Measurements from ENCODE around the genes UROC1 and CHST13.

DNA sequence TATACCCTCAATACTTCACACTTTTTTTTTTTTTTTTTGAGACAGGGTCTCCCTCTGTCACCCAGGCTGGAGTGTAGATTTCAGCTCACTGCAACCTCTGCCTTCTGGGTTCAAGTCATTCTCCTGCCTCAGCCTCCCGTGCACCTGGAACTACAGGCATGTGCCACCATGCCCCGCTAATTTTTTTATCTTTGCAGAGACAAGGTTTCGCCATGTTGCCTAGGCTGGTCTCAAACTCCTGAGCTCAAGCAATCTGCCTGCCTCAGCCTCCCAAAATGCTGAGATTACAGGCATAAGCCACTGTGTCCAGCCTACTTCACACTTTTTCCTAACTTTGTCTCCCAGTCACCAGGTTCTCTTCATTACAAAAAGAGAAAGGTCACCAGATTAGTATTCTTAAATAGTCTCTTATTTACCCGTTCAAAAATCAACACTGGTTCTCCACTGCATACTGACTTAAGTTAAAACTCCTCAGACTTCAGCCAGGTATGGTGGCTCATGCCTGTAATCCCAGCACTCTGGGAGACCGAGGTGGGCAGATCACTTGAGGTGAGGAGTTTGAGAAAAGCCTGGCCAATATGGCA is 11.4 kb downstream of the ZNF148 start:
- PRO-cap = no peak

- PRO-cap = no peak
Measured at GRCh38 chr3:125438023-125438222, 62.8 kb upstream of the ZNF148 start.

DNA sequence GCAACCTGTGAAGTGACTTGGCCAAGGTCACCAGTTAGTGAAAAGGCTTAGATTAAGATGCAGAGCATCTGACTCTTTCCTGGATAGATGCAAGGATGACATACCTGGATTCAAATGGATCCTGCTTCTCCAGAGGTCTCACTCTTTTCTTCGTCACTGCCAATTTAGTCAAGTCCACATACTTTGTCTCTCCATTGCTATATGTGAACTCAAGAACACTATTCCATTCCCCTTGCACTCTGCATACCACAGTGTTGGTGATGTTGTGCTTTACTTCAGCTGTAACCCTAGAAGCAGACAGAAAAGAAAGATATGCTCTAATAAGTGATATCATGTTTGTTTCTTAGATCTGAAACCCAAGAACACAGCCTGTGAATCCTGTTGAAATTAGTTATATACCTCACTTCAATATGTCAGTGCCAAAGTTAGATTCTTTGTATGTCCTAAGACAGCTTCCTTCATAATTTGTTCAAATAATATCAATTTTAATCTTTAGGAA is 18.4 kb upstream of the SNX4 start:
- PRO-cap = no peak

- PRO-cap = no peak
Measured at GRCh38 chr3:125551874-125552593, 32.0 kb upstream of the SNX4 start.

- PRO-cap = no peak
Measured at GRCh38 chr3:125617447-125618340, 22.4 kb upstream of the OSBPL11 start.

- PRO-cap = no peak
Measured at GRCh38 chr3:125683451-125683750, 88.1 kb upstream of the OSBPL11 start.

GRCh38 chr3:125916455-125917014 is 52.4 kb upstream of the ROPN1B start:
- PRO-cap = bidirectional peak, plus-strand start at chr3:125916568, minus-strand start at chr3:125916380; bidirectional peak, plus-strand start at chr3:125916673, minus-strand start at chr3:125916811

DNA sequence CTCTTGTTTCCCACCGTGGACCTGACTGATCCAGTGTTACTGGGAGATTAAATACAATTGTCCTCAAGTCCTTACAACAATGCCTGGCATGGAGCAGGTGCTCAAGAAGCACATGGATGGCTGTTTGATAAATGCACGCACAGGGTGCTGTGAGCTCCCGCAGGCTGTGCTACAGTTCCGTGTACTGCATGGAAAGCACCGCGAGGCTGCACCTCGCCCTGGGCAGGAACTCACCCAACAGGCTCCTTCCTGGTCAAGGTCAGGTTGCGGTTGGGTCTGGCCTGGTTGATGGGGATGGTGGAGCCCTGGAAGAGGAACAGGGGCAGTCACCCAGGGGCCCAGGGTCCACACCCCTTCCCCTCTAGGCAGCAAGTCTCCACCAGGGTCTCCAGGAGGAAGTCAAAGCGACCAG is 46.1 kb upstream of the SLC41A3 start:
- PRO-cap = no peak

DNA sequence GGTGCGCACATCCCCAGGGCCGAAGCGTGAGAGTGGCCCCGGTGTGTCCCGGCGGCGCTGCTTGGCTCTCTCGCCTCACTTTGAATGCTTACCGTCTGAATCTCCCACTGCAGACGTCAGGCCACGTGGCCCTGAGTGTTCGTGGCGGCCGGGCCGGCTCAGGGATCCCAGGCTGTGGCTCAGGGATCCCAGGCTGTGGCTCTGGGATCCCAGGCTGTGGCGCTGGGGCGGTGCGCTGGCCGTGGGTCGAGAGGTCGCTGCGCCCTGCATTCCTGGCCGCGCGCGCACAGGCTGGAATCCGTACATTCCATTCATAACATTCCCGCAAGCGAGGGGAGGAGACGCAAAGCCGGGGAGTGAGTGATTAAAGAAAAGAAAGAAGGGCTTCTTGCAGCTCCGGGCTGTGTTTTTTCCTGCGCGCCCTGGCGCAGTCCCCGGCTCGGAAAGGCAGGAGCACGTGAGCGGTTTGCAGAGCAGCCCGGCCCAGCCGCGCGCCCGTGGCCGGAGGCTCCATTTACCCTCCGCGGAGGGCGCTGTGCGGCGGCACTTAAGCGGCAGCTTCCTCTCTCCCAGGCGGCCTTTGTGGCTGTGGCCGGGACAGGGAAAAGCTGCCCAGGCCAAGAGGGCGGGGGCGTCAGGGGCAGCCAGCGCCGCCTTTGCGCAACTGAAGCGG is 87.0 kb upstream of the ALDH1L1 start:
- PRO-cap = bidirectional peak, plus-strand start at position 576 of the sequence, minus-strand start at position 447 of the sequence

GRCh38 chr3:126345454-126346489 is 11.4 kb downstream of the KLF15 start:
- PRO-cap = no peak

DNA sequence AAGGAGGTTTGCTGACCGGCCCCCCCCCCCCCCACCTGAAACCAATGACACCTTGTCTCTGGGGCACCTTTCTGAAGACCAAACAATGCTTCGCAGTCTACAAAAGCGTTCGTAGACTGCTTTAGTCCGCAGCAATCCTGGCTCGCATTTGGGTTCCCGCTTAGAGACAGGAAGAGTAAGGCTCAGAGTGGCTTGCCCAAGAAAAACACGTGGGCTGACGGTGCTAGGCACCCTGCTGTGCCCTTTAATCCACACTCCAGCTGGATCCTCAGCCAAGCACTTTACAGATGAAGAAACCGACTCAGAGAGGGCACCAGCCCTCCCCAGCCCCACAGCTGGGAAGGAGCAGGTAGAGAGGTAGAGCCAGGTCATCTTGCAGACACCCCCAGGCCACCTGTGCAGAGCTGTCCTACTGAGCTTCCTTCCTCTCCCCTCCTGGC is 858 bp upstream of the KLF15 start:
- PRO-cap = no peak

DNA sequence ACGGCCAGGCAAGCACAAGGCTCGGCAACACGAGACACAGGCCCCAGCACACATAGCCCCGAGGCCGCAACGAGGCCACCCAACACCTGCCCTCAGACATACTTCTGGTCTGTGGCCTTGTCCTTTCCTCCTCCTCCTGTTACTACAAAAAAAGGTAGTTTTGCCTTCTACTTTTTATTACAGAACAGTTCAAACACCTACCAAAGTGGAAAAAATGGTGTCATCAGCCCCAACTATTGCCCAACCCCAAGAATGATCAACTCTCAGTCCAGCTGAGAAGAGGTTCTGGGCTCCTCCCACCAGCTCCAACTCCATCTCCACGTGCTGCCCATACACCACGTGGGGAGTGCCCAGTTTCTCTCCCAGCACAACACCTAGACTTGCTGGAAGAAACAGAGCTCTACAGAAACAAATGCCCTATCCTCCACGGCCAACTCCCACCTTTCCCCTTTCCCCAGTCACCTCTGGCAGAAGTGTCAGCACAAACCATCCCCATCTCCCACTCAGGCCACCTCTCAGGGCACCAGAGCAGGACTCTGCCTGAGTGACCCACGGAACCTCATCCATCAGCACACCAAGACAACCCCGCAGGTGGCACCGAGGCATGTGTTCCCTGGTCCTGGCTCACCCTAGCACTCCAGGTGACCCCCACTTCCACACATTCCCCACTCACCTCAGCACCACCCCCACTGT is 7.4 kb downstream of the ZXDC start:
- PRO-cap = no peak

DNA sequence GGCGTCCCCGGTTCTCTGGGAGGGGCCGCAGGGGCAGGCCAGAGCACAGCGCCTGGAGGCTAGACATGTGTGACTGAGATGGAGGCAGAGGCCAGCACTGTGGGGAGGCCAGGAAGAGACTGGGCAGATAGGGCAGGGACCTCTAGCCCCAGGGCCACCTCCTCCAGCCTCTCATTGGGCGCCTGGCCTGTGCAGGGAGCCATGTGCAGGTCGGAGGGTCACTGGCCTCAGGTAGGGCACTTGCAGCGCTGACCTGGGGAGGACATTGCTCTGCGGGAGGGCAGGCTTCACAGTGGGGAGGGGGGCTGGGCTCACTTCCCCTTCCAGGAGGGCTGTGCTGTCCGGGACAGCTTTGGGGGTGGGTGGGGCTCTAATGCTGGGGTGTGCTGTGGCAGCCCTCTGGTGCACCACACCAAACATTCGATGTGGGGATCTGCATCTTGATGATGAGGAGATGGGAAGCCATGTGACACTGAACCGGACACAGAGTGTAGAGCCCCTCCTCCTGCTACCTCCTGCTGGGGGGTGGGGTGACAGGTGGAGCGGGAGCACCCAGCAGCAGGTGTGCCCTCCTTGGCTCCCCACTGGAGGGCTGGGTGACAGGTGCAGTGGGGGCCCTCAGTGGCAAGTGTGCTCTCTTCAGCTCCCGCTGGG is at the start of gene UROC1:
TSS of gene UROC1 (minus strand) at position 121 of the 654 bp plus-strand sequence.
- PRO-cap = no peak

DNA sequence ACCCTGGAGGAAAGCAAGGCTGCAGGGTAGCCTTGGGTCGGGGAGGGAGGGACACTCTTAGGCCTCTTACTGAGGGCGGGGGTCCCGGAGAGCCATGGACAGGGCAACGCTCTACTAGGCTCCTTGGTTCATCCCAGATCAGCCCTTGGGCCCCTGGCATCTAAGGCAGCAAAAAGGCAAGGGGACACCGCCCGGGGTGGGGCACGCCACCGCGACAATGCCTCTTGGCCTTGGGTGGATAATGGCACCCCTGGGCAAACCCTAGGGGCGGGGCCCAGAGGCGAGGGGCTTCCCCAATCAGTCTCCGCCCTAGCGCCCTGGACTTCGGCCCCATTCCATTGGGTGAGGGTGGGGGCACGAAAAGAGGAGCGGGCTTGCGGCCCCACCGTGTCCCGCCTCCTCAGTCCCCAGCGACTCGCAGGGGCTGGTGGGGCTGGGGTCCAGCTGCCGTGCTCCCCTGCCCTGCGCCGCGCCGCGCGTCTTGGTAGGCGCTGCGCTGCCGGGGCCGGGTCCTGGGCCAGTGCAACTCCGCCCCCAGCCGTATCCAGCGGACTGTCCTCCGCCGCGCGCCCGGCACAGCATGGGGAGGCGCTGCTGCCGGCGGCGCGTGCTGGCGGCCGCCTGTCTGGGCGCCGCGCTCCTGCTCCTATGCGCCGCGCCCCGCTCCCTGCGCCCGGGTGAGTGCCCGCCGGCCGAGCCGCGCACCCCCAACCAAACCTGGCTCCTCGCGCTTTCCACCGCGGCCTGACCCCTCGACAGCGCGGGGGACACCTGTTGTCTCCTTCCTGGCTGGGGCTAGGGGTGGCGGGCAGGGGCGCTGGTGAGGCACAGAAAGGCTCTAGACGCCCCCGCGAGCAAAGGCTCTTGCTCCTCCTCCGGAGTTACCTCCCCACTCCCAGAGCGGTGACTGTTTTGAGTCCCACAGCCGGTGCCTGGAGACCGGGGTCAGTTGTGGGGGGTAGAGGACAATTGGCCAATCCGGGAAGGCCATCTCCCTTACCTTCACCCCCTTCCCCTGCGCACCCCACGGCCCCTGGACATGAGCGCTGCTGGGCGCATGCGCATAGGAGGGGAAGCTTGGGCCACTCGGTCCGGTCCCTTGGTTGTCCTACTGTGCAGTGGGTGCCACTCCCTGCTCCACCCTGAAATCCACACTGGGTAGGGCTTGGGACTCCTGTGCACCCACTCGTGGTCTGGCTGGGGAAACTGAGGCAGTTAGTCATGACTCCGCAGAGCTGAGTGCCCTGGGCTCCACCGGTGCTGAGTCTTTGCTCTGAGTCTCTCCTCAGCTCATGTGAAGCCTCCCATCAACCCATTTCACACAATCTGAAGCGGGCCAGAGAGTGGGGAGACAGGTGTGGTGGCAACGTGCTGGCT is at the start of gene CHST13:
TSS of gene CHST13 (plus strand) at position 403 of the 1,377 bp plus-strand sequence.
- PRO-cap = no peak

DNA sequence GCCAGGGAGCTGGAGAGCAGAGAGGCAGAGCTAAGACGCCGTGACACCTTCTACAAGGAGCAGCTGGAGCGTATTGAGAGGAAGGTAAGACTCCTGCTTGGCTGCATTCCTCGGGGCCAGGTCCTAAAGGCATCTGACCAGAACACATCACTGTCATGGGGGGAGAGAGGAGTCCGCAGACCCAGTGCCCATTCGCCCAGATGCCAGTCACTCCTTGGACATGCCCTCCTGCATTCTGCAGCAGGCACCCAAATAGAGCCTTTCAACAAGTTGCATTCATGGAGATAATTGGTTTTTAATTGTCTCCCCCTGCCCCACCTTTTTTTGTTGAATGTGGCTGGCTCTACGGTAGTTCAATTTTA is 130.3 kb upstream of the PLXNA1 start:
- PRO-cap = no peak

DNA sequence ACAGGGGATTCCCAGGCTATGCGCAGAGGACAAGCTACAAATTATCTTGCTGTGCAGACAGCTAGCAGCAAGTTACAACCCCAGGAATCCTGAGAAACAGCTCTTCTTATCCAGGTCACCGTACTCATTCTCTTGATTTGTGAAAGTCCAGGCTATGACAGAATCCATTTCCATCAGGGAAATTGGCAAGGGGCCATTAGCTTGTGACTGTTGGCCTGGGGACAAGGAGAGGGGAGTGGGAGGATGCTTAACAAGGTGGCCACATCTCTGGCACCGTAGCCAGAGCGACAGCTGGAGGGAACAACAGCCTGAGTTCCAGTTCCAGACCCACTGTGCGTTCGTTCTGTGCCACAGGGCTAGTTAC is 45.0 kb upstream of the PLXNA1 start:
- PRO-cap = no peak

- PRO-cap = no peak
Measured at GRCh38 chr3:126956912-126957640, 25.8 kb upstream of the PLXNA1 start.

- PRO-cap = no peak
Measured at GRCh38 chr3:127043178-127043781, 60.4 kb downstream of the PLXNA1 start.

DNA sequence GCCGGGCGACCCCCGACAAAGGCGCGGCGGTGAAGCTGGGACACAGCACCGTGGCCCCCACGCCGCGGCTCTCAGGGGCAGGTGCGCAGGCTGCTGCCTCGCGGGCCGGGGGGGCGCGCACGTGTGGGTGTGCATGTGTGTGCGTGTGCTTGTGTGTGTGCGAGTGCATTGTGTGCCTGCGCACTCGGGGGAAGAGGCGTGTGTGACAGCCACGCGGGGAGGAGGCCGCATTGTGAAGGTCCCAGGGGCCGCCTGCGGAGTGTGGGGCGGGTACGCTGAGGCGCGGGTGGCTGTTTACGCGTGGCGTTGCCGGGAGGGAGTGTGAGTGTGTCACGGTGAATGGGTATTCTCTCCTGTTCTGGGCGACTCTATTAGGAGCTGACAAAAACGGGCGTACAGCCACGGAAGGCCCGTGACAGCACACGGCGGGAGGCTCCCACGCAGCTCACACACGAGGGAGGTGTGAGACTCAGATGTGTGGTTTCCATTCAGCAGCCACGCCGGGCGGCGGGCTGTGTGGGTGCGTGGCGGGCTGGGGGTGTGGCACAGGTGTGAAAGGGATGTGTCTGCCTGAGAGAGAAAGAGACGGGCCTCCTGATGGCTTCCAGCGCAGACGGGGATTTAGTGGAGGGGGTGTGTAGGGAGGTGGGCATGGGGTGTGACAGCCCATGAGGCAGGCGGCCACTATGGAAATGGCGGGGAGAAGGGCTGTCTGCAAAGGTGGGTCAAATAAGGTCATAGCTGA is 674 bp downstream of the PODXL2 start:
- PRO-cap = bidirectional peak, plus-strand start at position 199 of the sequence, minus-strand start at position 204 of the sequence

DNA sequence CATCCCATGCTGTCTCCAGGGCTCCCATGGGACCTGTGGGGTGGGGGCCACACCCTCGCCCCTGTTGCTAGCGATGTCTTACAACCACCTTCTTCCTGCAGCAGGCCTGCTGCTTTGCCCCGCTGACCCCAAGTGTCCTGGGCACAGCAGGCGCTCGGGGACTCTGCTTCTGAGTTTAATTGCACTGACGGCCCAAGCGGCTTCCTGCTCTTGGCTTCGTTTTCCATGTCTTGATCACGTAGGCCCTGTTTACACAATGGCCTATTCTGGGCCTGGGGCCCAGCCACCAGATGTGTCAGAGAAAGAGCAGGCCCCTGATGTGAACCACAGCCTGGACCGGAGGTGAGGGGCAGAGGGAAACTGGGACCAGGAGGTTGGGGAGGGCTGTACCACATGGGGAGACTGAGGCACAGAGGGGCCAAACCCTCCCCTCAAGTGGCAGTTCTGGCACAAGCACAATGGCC is 25.1 kb downstream of the ABTB1 start:
- PRO-cap = no peak

All from neuron (in vitro differentiated cells).